ENCODE measurements around the gene PIKFYVE.

DNA sequence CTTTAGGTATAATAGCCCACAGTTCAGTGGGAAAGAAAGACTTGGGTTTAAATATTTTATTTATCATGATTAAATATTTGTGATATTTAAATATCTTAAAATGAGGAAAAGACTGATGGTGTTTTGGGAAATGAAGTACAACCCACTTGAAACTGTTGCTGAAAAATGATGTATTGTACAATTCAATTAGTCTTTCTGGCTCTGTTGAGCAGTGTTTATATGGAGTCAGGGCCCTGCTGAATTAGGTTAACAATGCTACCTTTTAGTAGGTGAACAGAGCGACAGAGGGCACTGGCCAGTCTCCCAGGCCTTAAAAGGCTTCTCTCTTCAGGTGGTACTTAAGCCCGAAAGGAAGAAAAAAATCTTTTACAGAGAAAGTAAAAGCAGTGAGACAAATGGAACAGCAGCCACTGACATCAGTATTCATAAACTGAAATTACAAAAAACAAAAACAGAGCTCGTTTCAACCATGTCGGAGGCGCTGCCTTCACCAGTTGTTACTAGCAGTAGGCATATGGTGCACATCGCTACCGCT, 91.9 kb downstream of the PLEKHM3 start:
- PRO-cap, 8 experiments, result no peak in any of the 8 experiments

GRCh38 chr2:208183815-208184338, 6.0 kb downstream of the C2orf80 start:
- PRO-cap, 8 experiments, result no peak in any of the 8 experiments

DNA sequence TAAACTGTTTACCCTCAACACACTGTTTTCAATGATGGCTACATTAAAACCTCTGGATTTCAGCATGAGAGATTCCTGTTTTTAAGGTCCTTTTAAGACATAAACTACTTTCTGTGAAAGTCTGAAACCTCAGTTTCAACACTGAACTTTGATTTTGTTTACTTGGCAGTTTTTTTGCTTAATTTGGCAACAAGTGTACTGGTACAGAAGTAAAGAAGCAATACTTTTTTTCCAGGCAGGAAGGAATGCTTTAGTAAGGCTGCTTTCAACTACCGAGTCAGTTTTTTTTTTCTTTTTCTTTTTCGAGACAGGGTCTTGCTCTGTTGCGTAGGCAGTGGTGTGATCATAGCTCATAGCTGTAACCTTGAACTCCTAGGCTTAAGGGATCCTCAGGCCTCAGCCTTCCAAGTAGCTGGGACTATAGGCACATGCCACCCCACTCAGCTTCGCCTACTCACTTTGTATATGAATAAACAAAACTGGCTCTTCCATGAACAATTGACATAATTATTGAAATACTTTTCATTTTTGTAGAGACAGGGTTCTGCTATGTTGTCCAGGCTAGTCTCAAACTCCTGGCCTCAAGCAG, 7.6 kb downstream of the IDH1 start:
- PRO-cap, 8 experiments, result no peak in any of the 8 experiments

- PRO-cap, 8 experiments, result peak in 8 of 8 experiments; most common plus-strand start chr2:208266234 (in 6); most common minus-strand start chr2:208266066 (in 5)
Measured at GRCh38 chr2:208265754-208266926, at the start of gene PIKFYVE. Gene PIKFYVE, plus strand, starts transcription at chr2:208266255.

- PRO-cap, 8 experiments, result no peak in any of the 8 experiments
Measured at GRCh38 chr2:208359039-208360030, 47.3 kb upstream of the PTH2R start.

GRCh38 chr2:208571692-208572156, 165.1 kb downstream of the PTH2R start:
- PRO-cap, 8 experiments, result no peak in any of the 8 experiments

GRCh38 chr2:208702340-208702714, 295.7 kb downstream of the PTH2R start:
- PRO-cap, 8 experiments, result no peak in any of the 8 experiments

DNA sequence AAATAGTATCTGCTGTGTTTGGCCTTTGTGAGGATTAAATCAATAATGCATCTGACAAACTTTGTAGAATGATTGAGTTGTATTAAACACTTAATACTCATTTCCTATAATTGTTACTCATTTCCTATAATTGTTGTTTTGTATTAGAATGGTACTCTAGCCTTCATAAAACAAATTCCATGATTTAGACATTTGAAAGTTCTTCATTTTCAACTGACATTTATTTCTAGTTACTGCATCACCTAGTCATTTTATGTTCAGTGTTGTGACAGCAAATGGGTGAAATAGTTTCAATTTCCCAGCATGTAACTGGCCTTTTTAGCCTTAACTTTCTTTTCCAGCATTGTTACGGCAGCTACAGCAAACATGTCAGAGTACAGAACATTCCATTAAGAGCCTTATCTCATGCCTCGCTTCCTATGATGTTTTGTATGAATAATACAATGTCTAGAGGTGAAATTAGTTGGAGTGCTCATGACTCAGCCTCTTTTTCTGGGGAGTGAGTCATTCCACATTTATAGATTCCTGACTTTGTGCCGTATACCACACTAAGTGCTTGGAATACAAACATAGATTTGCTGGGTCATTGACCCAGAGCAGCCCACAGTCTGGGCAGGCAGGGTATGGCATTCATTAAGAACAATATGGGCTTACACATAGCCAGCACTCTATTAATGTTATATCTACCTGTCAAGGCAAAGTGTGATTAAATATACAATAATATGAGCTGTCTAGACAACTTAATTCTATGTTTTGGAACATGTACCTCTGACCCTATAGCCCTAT, 72.0 kb downstream of the MAP2 start:
- PRO-cap, 8 experiments, result no peak in any of the 8 experiments

- PRO-cap, 8 experiments, result no peak in any of the 8 experiments
Measured at GRCh38 chr2:210080106-210080824, 77.8 kb downstream of the RPE start.

DNA sequence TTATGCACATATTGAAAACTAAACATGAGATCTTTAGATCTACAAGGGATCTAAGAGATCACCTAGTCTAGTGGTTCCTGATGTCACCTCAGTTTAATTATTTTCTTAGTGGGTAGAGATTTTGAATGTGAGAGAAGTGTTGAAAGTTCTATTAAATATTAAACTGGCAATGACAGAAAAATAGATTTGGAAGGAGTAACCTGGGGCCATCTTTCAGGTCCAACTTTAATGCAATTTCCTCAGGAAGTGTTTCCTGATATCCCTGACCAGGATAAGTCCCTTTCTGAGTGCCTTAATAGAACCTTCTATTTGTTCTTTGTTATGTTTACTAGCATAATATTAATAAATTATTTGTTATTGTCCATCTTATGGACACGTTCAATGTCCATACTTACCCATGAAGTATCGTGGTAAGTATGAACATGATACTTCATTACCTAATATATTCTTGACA, 29.0 kb upstream of the CPS1 start:
- PRO-cap, 8 experiments, result no peak in any of the 8 experiments

DNA sequence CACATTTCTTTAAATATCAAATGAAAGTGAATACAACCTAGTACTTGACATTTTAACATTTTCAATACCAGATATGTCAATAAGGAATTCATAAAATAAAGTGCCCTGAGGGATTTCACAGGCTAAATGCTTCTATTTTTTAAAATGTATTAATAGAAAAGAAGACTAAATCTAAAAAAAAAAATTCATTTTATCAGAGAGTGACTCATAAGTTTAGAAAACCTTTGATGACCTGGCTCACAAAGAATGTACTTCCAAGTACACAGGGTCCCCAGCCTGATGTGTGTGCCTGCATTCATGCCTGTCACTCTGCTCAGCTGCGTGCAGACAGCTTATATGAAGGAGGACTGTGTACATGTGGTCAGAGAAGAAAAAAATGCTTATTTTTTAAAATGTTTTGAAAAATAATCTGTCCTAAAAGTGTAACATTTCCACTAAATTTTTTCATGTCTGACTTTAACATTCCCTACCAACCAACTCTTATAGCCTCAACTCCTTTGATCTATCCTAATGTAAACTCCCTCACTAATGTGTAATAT, 3.0 kb upstream of the CPS1 start:
- PRO-cap, 8 experiments, result no peak in any of the 8 experiments

DNA sequence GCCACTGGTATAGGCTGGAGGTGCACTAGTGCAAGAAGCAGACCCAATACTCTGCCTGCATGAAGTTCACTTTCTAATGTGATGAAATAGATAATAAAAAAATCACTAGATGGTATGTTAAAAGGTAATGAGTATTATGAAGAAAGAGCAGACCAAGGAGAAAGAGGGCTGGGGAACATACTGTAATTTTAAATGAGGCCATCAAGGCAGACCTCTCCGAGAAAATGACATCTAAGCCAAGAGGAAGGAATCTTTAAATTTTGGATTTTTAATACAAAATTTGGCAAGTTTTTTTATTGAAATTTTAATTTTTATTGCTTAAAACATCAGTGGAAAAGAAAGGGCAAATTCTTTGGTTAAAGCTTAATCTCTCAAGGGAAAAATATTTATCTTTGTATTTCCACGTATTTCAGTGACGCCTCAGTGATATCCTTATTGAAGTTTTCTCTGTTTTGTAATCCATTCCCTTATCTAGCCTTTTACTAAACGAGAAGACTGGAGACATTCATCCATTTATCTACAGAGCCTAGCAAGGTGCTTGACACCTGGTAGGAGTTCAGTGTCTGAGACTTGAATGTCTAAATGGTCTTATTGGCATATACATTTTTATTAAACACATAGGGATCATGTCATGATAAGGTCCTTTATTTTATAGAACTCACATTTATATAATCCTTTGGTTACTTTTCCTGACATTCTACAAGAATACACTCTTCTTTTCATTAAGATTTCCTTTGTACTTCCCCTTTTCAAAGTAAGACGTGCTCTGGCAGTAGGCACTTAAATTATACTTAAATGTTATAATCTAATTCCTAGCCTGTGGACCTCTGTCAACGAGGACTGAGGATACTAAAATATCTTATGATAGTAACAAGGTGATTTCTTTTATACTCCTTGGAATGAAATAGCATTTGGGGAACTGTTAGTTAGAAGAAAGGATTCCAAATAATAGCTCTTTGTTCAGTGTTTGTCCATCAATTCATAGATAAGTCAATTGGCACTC, 13.0 kb downstream of the CPS1 start:
- PRO-cap, 8 experiments, result no peak in any of the 8 experiments

GRCh38 chr2:211899797-211900530, 638.6 kb downstream of the ERBB4 start:
- PRO-cap, 8 experiments, result no peak in any of the 8 experiments

GRCh38 chr2:214808939-214809328, 549 bp downstream of the BARD1 start:
- PRO-cap, 8 experiments, result peak in 1 of 8 experiments; most common plus-strand start chr2:214809188 (in 1); most common minus-strand start chr2:214809014 (in 1)

DNA sequence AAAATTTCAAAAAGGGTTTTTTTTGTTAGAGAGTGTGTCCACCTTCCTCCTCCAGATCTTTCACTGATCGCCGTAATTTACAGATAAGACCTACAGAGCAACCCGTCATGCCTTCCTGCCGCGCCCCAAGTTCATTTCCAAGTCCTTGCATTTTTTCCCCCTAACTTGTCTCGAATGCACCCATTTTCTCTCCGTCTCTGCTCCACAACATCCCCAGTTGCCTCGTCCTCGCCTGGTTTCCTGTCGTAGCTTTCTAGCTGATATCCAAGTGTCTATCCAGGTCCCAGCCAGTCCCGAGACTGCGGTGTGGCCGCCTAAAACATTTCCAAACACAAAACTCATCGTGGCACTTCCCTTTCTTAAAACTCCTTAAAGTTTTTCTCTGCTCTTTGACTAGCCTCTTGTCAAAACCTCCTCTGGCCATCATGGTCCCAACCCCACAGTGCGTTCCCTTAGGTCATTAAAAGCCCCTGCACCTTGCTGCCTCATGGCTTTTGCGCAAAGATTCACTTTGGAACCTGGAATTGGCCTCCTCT, 1.2 kb upstream of the BARD1 start:
- PRO-cap, 8 experiments, result no peak in any of the 8 experiments

DNA sequence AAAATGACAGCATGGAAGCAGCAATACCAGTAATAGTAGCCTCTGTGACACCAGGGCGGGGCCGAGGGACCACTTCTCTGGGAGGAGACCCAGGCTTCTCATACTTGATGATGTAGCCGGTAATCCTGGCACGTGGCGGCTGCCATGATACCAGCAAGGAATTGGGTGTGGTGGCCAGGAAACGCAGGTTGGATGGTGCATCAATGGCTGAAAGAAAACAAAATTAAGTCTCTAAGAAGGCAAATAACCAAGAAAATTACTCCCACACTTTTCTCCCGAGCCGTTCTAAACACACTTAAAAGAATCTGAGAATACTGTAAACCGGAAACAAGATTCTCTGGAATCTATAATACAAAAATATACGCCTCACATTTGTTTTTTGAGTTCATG, 60.7 kb downstream of the FN1 start:
- PRO-cap, 8 experiments, result no peak in any of the 8 experiments

DNA sequence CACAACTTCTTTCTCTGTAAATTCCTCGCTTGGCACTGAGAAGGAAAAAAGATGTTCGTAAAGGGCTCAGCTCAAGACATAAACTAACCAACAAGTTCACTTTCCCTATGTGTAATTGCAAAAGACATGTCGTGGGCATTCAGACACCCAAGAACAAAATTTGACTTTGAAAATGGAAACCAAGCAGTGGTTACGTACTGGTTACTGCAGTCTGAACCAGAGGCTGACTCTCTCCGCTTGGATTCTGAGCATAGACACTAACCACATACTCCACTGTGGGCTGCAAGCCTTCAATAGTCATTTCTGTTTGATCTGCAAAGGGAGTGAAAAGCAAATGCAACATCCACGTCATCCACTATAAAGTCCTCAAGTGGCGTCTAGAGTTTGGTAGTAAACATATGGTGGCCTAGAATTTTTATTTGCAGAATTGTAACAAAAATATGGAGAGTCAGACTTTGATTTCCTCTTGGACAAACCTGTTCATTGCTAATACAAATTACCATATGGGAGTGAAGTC, 53.8 kb downstream of the FN1 start:
- PRO-cap, 8 experiments, result no peak in any of the 8 experiments

DNA sequence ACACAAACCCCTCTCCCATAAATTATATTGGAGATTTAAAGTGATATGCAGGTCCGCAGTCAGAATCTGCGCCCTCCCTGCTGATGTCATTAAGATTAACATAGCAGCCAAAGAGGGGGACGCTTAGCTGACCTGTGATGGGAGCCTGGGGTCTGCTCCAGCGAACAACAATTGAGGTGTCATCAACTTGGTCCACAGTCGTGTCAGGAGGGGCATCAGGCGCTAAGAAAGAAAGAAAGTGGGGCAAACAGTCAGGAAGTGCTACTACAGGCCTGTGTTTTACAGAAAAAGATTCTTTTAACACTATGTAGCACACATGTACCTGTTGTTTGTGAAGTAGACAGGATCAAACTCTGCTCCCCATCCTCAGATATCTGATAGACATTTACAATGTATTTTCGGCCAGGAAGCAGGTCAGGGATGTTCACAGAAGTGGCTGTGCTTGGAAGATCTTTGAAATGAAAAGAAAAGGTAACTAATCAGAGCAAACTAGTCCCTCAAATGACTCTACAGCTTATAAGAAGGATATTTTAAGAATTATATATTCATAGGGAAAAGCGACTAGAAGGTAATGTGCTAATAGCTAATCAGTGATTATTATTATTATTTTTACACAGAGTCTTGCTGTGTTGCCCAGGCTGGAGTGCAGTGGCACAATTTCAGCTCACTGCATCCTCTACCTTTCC, 27.7 kb downstream of the FN1 start:
- PRO-cap, 8 experiments, result no peak in any of the 8 experiments

- PRO-cap, 8 experiments, result no peak in any of the 8 experiments
Measured at GRCh38 chr2:215848696-215849284, 164.6 kb downstream of the MREG start.

DNA sequence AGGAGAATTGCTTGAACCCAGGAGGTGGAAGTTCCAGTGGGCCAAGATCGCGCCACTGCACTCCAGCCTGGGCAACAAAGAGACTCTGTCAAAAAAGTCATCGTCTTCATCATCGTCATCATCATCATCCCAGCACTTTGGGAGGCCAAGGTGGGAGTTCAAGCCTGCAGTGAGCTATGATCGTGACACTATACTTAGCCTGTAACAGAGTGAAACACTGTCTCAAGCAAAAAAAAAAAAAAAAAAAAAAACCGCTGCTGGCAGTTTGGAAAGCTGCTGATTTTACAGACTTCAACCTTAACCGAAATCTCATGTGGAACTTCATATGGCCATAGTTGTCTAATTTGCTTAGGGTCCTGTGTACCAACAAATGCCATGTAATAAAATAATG, 33.0 kb downstream of the PECR start:
- PRO-cap, 8 experiments, result peak in 1 of 8 experiments; most common plus-strand start position 239 of the sequence (in 1)

Data from peripheral blood mononuclear cell (primary cell).